Tibial artery (tissue), 1 donor: ENCODE measurements around the genes LATS1 and NUP43.

DNA sequence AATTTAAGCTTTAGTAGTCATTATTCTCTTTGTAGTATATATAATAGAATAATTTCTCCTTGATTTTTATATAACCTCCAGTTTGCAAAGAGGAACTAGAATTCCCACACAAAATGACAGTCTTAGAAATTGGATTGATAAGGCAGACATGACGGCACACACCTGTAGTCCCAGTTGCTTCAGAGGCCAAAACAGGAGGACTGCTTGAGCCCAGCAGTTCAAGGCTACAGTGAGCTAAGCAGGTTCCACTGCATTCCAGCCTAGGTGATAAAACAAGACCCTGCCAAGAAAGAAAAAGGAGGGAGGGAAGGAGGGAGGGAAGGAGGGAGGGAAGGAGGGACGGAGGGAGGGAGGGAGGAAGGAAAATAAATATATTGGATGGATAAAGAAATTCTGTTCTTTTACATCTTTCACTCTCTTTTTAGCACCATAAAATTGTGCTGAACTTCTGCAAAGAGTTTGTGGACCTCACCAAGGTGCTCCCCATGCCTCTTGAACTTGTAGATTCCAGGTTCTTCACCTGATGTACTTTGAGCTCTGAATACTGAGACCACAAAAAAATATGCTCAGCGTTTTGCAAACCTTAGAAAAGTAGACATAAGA lies 77.5 kb upstream of the SASH1 start:
- PRO-cap: no peak

DNA sequence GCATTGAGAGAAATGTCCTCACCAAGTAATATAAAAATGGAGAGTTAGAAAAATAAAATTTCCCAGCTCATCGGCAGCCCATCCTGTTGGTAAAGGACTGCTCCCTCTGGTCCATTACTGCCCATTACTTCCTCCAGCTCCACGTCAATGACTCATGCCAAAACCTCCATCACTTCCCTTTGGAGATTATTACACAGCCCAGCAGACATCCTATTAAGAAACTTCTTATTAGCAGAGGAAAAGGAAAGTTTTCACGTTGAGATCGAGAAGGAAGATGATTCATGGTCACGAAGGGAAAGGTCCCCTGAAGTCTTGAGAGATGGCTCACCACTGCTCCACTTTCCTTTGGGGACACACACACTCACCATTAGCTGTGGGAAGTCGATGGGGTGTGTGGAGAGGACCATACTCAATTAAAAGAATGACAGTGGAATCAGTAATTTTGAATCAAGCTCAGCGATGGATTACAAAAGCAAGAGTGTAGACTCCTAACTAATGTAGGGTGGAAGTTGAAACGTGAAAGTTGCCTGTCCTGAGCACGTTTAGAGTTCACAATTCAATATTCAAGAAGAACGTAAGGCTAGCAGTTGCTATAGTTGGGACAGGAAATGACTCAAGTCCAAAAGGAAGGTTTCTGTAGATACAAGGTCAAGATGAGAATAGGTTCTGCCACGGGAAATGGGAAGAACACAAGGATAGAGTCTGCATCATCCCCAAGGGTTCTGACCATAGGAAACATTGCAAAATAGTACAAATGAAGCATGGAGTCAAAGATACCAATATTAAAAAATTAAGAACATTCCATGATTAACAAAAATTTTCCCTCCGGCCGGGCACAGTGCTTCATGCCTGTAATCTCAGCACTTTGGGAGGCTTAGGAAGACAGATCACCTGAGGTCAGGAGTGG lies 21.6 kb downstream of the SASH1 start:
- PRO-cap: no peak

DNA sequence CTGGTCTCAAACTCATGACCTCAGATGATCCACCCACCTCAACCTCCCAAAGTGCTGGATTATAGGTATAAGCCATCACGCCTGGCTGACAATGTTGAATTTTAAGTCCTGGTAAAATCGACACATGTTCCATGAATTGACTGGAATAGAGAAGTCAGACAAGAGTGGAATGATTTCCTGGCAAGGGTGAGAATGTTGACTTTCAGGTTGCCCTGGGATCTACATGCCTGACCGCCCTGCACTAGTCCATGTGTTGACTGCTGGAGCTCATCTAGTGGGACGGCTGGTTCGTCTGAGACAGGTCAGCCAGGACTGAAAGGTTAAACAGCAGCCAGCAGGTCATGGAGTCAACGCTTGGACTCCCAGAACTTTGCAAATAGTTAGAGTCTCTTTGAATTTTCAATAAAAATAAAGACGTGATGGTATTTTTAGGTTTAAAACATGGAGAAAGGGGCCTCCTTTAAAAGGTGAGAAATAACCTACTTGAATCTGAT lies 88.8 kb downstream of the SASH1 start:
- PRO-cap: no peak

DNA sequence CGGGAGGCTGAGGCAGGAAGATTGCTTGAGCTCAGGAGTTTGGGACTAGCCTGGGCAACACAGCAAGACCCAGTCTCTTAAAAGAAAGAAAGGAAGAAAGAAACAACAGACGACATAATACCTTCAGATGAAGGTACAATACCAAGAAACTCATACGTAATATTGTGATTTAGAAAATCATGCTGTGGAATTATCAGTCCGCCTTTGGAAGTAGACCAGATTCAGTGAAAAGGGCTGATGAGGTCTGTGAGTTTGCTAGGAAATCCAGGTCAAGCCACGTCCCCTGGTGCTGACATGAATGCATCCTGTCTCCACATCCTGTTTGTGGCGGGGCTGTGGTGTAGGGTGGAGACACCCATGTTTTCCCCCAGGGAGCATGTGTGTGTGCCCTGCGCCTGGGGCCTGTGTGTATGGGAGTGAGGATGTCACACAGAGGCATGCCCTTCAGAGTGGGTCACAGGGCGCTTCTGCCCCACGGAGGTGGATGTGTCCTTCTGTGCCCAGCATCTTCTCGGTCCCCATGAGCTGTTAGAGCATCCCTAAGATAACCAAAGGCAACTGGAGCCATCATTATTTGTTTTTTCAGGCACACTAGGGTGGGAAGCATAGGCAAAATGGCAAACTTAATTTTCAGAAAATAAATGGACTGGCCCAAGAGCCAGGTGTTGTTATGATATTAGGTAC lies 109.1 kb downstream of the SASH1 start:
- PRO-cap: no peak

DNA sequence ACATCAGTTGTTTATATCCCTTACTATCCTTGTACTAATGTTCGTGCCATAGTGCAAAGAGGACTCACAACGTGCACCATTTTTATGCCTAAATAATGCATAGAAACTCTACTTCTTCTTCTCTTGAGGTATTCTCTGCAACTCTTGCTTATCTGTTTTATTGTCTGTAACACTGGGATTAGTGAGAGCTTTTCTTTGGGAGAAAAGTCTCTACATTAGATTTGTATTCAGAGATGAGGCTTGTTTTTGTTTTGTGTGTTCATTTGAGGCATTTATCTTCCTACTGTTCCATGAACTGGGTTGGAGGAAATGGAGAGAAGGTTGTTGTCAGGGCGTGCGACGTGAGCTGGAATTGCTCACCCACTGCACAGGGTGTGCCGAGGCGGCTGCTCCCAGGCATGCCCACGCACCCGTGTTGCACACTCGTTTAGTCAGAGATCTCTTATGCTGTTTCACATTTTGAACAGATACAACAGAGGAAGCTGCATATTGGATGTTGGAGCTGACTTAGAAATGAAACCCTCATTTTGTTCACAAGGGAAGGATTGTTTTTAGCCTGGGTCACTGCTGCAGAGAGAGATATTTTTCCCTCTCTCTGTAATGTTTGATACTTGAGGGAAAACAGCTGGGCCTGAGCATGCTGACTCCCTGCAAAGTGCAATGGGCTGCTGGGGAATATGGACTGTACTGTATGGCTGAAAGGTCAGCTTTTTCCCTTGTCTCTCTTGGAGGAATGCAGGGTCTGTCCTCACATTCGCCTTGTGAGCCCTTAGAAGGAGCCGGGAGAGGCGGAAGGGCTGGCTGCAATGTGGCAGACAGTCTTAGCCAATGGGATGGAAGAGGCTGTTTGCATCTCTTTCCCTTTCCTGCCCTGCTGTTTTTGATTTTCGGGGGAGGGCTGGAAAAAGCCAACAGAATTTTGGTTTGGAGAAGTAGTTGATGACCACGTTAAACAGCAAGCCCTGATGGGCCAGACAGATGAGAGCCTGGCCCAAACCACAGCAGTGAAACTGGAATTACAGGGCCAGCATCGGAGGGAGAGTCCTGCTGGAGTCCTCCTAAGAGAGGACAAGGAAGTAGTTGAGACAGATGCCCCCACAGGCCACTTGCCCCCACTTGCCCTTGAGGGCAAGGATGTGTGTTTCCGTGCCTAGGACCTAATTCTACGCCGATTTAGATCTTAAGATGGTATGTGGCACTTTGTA lies 170.7 kb downstream of the SASH1 start:
- PRO-cap: bidirectional peak, plus-strand start at position 883 of the sequence, minus-strand start at position 761 of the sequence

DNA sequence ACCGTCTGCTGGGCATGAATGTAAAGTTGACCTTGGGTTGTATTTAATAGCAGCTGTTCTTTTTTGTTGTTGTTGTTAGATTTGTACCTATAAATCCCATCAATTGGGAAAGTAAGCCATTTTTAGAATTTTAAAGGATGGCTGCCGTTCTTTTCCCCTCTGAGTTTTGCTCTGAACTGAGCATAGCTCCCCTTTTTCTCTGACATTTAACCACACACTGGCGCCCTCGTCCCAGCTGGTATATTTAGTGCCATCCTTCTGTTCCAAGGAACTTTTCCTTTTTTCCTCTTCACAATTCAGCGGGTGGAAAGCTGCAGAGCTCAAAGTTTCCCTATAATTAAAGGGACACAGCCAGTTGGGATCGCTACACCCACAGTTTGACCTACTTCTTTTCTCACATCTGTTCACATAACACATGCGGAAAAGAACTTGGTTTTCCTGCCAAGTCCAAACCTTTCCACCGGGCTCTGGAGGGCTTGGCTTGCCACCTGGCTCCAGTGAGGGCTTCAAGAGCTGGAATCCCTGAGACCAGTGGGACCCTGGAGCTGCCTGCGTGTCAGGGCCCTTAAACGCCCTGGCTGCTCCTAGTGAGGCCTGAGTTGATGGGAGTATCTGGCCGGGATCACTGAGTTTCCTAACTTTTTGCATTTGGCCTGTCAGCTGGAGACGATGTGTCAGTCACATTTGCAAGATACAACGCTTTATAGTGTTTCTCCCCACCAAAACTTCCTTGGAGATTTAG lies 175.9 kb downstream of the SASH1 start:
- PRO-cap: unidirectional peak, plus-strand start at position 294 of the sequence; unidirectional peak, plus-strand start at position 343 of the sequence; bidirectional peak, plus-strand start outside the sequence, minus-strand start at position 614 of the sequence

GRCh38 chr6:148520040-148520662 lies 177.5 kb downstream of the SASH1 start:
- PRO-cap: unidirectional peak, plus-strand start at chr6:148520181

DNA sequence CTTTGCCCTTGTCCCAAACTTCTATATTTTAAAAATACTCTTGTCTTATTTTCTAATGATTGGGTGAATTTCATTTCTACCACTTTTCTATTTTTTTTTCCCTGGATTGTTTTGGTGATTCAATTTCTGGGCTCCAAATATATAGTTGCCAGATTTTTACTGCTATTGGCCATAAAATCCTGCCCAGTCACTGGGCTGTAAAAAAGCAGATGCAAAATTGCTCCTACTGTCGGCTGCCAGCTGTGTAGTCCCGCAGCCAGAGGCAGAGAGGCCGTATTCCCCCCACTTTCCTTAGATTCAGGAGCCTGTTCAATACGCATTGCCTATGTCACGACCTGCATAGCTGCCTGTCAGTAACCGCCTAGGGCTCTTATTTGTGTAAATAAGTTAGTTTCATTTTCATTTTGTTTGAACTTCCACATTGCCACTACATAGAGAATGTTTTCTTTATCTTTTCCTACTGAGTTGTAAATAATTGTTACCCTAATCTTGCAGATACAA lies 46.1 kb upstream of the UST start:
- PRO-cap: no peak

- PRO-cap: no peak
Measured at GRCh38 chr6:148854841-148855303, 108.0 kb downstream of the UST start.

- PRO-cap: no peak
Measured at GRCh38 chr6:148928823-148929573, 182.2 kb downstream of the UST start.

GRCh38 chr6:149450490-149451327 lies 34.1 kb downstream of the ZC3H12D start:
- PRO-cap: no peak

GRCh38 chr6:149494620-149495320 lies 10.0 kb upstream of the ZC3H12D start:
- PRO-cap: no peak

DNA sequence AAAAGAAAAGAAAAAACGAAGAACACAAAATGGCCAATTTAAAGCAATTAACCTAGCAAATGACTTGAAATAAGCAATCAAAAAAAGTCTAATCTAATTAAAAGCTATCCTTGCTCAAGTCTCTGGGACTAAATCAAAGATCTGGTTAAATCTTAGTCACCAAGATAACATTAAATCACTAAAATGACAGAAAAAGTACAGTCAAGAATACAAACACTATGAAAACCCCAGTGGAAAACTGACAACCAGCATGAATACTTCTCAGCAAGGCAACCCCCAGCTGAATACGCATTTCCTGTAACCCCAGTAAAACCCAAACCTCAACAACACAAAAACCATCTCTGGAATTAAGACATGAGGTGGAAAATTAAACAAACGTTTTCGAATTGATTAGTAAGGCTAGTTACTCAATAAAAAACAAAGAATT lies 23.6 kb upstream of the ZC3H12D start:
- PRO-cap: no peak

GRCh38 chr6:149544830-149545909 lies 673 bp downstream of the PPIL4 start:
- PRO-cap: no peak

DNA sequence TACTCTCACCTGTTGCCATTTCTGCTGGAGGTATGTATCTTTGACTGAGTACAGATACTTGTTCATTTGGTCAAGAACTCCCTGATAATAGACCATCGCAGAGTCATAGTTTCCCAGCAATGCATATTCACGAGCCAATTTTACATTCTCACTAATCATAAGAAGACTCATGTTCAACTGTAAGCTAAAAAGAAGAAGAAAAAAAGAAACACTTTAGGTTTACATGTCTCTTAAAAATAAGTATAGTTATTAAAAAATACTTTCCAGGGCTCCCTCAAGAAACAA lies 10.2 kb downstream of the KATNA1 start:
- PRO-cap: no peak

- PRO-cap: no peak
Measured at GRCh38 chr6:149689870-149690321, 28.0 kb downstream of the LATS1 start.

DNA sequence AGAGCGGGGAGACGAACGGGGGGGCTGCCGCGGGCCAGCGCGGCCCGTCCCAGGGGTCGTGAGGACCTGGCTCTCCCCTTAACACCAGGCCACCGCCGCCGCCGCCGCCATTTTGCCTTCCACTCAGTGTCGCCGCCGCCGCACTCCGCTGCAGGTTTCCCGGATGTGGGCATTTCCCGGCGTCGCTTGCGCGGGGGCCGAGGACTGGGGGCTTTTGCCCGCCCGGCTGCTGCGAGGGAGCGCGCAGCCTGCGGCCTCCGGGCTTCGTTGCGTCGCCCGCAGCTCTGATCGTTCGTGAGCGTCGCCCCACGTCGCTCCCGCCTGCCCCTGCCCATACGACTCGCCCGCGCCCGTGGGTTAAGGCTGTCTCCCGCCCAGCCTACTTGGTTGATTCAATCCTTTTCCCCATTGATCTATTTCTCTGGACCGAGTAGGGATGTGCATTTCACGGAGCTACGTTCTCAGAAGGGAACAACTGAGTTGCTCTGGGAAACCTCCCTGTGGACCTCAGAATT lies at the start of gene LATS1:
Gene LATS1 (minus strand): TSS at position 150 of the 515 bp plus-strand sequence.
- PRO-cap: bidirectional peak, plus-strand start at position 207 of the sequence, minus-strand start at position 150 of the sequence

DNA sequence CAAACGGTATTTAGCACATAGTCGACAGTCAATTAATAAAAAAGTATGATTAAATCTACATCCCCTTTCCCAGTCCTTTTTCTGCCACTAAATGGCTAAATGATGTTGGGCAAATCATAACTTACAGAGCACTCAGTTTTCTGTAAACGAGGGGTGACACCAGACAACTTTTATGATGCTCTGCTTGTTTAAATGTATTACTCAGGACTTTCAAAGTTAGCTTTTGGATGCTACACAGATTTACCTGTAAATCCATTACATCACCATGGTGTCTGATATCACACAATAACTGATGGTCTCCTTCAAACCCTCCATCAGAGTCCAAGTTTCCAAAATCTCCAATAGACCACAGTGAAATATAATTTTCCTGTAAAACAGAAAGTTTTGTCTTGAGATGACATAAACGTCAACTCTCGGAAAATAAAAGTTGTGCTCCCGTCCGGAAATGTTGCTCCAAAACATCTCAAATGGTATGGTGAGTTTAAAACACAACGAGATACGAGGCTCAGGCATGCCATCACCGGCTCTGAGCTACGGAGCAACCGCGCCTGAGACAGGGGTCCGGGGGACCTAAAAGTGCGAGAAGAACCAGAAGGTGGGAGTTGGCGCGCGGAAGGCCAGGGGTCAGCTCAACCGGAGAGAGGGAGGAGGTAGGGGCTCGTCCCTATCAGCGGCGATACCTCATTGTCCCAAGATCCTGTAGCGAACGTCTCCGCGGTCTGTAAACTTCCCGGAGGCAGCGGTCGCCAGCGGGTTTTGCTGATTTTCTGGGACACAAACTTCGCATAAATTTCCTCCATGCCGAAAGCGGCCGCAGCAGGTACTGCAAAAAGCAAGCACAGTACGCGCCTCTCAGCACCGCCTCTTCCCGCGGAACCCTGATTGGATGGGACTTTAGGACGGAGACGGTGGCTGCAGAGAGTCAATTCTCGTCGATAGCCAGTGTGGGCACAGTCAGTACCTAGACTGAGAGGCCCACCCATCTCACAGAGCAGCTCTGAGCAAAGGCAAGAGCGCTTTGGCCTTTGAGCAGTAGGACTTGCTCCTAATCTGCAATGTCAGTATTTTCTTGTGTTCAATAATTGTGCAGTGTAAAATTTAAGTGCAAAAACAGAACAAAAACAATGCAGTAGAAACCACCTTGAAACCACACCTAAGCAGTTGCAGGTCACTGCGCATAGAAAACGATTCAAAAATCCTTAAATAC lies at the start of gene NUP43:
Gene NUP43 (minus strand): TSS at position 834 of the 1,207 bp plus-strand sequence.
- PRO-cap: no peak

- PRO-cap: no peak
Measured at GRCh38 chr6:149810372-149811491, 53.4 kb downstream of the LRP11 start.

DNA sequence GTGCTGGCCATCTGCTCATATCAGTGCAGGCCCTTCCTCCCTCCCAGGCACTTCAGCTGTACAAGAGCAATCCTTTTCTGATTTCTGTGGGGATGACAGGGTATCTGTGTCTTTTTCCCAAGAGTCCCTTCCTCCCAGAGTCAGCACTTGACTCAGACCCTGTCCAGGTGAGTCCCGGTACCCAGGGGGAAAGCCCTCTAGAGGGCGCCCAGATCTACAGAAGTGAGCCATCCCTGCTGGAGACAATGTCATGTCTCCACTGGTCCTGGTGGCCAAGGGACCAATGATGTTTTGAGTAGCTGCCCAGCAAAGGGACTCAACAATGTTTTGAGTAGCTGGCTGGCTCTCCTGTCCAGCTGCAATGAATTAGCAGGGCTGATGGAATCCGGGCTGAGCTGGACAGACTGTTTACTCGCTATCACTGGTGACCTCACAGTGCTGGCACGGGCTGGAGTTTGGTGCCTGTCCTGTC lies 23.6 kb downstream of the LRP11 start:
- PRO-cap: no peak